Mesenchymal stem cell of Wharton's jelly (primary cell): Measurements from ENCODE around the gene HAVCR1.

DNA sequence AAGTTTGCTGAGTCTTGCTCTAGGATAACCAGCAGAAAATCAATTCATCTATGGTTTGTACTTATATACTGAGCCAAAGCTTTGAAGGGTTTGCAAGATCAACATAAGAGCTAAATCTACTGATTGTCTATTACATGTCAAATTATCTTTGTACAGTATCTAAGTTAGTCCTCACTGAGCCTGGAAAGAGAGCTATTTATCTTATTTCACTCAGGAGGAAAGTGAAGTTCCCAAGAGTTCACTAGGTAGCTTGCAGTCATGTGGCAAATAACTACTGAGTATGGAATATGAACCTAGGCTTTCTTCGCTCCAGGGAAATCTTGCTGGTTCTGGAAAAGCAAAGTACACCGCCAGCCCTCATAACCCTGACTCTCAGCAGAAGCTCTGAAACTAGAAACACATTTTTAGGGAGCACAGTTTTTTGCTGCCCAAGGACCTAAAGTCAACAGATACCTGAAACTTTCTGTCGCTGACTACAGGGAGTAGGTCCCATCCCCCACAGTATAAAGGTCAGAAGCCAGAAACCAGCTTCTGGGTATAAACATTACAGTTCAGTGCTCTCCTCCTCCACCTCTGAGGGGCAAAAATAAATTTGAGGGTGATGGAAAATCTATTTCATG lies 3.2 kb downstream of the ATOX1 start:
- CAGE, long polyA plus RNA = no peak

DNA sequence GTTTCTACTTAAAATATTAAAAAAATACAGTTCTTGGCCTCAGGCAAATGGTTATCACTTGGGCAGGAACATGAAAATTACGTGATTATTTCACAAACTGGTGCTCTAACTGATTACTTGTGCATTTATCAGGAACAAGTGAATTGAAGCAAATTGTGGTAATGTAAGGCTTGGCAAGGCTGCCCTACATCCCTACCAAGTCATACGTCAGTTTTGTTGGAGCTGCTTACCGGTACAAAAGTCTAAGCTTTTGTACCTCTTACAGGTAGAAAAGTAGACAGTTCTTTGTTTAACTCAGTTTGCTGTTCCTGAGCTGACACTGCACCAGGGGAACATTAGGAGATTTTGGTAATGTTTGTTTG lies 2.2 kb downstream of the G3BP1 start:
- CAGE, long polyA plus RNA = no peak

DNA sequence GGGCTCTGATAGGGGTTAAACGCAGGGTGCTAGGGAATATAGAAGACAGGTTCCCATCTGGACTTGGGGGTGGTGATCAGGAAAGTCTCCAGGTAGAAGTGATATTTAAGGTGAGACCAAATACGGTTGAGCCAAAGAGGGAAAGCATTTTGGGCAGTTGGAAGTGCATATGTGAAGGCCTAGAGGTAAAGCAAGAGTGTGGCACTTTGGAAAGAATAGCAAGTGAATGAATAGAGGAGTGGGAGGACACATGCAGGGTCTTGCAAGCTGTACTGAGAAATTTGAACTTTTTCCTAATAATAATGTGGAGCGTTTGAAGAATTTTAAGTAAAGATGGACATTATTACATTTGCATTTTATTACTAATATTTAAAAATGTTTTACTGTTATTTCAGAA lies 59.4 kb downstream of the GLRA1 start:
- CAGE, long polyA plus RNA = no peak

DNA sequence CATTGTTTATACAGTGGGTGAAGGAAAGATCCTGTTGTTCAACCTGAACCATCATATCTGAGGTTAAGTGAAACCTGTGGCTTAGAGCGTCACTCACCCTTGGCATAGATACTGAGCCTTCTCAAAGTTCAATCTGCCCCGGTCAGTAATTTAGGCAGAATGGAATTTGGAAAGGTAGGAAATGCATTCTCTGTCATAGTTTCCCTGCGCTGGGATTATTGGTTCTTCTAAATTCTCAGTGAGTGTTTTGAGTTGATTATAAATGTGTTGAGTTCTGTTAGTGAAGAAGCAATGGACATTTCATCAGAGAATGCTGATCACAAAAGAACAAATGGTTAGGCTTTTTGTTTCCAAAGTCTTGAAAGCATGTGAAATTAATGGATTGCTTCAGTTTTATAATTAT lies 456.3 kb upstream of the NMUR2 start:
- CAGE, long polyA plus RNA = no peak

DNA sequence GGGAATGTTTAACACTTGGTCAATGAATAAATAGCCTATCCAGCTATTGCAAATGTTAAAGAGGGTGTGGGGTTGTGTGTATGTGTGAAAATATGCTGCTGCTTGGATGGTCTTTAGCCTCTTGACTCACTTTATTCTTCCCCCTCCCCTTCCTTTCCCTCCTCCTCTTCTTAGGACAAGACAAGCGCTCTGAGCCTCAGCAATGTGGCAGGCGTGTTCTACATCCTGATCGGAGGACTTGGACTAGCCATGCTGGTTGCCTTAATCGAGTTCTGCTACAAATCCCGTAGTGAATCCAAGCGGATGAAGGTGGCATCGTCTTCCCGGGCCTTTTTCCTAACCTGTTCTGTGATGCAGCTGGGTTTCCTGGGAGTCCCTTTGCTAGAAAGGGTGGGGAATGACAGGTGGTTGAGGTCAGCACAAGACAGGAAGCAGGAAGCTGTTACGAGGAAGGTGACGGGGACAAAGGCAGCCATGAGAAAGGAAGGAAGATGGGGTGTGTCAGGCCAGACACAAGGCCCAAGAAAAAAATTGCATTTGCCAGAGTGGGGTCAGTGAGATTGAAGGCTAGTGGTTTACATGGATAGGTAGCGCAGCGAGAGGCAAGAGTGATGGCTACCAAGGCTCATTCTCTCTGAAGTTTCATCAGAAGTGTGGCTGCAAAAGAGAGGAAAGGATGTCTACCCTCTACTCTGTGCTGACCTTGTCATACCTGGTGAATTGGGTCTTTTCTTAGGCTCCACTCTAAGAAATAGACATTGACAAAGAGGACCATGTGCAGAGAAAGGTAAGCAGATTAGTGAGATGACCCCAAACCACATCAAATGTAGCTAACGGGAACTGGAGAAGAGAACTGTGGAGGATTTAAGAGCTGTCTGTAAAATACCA lies 236.3 kb downstream of the FAM114A2 start:
- CAGE, long polyA plus RNA = no peak

DNA sequence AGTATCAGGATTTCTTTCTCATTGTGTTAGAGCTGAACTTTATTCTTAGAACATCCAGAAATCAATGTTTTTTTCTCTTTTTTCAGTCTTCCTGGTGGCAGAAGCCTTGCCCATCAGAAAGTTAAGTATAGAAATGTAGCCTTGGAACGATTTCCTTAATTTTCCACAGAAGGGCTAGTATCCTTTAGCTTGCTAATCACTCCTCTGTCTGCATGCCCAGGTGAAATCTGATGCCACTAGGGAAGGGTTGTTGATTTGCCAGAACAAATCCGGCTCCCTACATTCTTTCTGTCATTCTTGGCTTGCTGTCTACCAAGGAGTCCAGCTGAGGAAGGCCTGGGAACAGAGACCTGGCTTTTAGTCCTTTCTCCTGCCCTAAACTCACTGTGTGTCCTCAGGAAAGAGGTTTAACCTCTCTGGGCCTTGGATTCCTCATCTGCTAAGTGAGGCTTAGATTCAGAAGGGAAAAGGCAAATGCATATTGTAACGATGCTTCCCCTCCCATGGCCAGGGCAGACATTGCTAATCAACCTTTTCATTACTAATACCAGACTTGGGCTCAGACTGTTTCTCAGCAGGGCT lies 3.8 kb downstream of the GALNT10 start:
- CAGE, long polyA plus RNA = no peak

DNA sequence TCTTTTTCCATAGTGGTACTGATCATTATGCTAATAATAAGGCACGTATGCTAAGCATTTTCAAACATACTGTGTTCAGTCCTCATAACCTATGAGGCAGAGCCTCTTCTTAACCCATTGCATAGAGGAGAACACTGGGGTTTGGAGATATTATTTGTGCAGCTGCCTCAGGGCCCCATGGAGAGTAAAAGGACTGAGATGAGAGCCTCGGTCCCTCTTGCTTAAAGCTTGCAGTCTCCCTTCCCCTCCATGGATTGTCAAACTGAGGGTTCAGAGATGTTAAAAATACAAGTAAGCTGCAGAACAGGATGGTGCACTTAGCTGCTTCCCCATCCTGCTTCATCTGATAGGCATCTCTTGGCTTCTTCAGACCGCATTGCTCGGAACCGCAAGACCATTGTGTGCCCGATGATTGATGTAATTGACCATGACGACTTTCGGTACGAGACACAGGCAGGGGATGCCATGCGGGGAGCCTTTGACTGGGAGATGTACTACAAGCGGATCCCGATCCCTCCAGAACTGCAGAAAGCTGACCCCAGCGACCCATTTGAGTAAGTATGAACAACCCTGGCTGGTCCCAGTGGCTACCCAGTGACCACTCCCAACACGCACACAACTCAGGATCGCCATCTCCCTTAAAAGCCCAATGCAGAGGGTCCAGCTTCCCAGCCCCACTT lies 65.6 kb upstream of the SAP30L start:
- CAGE, long polyA plus RNA = no peak

GRCh38 chr5:154712435-154713513 lies 42.4 kb upstream of the LARP1 start:
- CAGE, long polyA plus RNA = no peak

- CAGE, long polyA plus RNA = no peak
Observed at GRCh38 chr5:154754275-154755272, 603 bp upstream of the LARP1 start.

DNA sequence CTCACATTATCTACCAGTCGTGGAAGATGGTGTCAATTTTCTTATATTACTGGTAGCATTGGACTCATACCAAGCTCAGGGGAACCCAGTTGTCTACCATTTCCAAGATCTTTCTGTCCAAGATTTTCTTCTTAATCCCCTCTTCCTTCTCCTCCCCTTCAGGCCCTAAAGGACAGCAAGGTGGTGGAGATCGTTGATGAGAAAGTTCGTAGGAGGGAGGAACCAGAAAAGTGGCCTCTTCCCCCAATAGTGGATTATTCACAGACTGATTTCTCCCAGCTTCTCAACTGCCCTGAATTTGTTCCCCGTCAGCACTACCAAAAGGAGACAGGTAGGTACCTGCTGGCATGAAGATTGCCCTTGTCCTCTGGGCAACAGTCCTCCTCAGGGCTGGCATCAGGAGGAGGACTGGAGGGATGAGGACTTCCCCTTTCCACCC lies 44.3 kb downstream of the LARP1 start:
- CAGE, long polyA plus RNA = no peak

DNA sequence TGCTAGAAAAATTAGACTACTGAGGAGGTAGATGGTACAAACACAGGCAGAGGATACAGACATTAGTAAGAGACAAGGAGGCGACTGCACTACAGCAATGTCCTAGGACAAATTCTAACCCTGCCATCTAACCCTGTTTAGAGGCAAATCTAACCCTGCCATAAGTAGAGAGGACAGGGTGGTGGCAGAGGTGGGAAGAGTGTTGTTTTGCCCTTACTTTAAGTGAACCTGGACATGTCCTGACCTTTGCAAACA lies 276 bp downstream of the FAXDC2 start:
- CAGE, long polyA plus RNA = no peak

GRCh38 chr5:154899157-154899591 lies 38.8 kb downstream of the GEMIN5 start:
- CAGE, long polyA plus RNA = no peak

DNA sequence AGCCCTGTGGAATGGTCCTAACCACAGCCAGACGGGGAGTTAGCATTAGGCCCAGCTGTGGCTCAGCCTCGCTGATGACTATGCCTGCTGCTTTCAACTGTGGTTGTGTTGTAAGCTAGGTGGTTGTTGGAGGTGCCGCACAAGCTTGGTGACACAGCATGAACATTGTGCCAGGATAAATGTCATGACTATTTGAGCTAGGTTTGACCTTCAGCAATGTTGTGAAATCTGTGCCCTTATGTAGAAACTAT lies 40.7 kb downstream of the SGCD start:
- CAGE, long polyA plus RNA = no peak

DNA sequence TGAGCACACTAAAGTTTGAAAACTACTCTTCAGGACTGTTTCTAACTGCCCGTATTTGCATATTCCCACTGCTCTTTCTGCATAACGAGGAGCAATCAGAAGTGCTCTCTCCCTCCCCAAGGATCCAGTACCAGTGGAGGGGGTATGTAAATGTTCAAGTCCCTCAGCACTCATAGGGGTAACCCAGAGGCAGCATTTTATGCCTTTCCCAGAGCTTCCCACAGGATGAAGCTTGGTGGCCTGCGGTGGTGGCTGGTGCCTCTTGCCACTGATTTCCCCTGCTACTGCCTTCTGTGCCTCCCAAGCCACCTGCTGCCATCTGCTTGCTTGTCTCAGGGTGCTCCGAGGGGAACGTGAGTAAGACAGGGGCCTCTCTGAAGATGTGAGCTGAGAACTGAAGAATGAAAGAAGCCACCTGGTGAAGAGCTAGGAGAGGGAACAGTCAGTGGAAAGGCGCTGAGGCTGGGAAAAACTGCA lies 30.0 kb upstream of the PPP1R2B start:
- CAGE, long polyA plus RNA = no peak

DNA sequence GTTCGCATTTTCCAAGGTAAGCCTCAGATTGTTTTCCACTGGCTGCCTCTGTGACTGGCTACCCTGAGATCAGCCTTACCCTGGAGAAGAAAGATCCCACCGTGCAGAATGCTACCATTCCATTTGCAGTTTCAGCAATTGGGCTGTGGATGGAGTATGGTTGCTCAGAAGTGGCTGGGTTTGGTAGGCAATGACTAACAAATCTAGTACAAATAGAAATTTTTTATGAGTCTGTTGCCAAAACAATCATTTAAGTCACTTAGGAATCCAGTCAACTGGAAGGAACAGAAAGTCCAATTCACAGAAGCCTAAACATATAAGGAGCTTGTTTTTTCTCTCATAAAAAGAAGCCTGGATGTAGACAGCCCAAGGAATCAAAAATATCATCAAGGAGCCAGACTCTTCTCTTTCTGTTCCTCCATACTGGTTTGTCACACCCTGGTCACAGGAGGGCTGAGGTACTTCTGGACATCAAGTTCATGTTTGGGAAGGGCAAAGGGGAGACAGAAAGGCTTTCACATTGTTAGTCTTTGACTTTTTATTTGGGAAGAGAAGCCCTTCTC lies 9.2 kb upstream of the TIMD4 start:
- CAGE, long polyA plus RNA = no peak

- CAGE, long polyA plus RNA = no peak
Observed at GRCh38 chr5:157058951-157059377, at the start of gene HAVCR1. HAVCR1 (minus strand) TSS chr5:157059116.

DNA sequence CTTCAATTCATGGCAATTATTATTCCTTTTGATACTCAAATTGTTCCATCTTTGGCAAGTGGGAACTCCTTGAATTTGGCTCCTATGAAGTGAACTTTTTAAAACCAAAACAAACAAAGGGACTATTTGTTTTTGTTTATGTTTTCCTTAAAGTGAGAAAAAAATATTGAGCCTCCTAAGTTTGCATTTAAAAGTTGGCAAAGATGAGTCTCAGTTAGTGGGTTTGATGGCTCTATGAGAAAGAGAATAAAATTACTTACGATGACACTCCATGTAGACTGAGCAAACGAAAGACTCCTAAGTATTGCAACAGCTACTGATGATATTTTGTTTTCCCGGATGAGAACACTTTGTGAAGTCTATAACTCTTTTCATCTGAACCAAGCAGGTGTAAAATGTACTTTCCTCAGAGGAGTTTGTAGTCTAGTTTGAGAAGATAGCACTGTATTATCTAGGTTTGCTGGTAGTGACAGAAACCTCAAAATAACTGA lies 1.8 kb upstream of the ITK start:
- CAGE, long polyA plus RNA = no peak

DNA sequence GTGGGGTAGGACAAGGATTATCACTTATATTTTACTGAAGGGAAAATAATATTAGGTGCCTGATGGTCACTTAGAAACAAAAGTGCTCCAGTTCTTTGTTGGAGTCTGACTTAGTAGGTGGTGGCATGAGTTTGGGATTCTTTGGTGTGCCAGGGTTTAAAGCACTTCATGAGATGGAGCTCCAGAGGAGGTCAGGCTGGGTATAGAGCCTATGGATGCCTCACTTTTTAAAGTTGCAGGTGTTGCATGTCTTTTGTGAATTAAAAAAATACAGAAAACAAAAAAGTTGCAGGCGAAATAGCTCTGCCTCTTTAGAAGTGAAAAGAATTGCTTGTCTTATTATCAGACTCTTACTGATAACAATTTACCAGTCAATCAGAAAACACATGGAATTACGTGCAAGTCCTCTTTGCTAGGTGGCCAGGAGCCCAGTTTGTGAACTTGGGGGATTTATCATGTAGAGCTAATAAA lies 1.6 kb downstream of the ITK start:
- CAGE, long polyA plus RNA = no peak

- CAGE, long polyA plus RNA = no peak
Observed at GRCh38 chr5:157198274-157198783, 17.7 kb downstream of the ITK start.

GRCh38 chr5:157214282-157215573 lies 34.1 kb downstream of the ITK start:
- CAGE, long polyA plus RNA = no peak